Caco-2 (cell line): Measurements from ENCODE around the genes ASGR2, TNFSF13, CD68, DNAH2 and CHD3.

DNA sequence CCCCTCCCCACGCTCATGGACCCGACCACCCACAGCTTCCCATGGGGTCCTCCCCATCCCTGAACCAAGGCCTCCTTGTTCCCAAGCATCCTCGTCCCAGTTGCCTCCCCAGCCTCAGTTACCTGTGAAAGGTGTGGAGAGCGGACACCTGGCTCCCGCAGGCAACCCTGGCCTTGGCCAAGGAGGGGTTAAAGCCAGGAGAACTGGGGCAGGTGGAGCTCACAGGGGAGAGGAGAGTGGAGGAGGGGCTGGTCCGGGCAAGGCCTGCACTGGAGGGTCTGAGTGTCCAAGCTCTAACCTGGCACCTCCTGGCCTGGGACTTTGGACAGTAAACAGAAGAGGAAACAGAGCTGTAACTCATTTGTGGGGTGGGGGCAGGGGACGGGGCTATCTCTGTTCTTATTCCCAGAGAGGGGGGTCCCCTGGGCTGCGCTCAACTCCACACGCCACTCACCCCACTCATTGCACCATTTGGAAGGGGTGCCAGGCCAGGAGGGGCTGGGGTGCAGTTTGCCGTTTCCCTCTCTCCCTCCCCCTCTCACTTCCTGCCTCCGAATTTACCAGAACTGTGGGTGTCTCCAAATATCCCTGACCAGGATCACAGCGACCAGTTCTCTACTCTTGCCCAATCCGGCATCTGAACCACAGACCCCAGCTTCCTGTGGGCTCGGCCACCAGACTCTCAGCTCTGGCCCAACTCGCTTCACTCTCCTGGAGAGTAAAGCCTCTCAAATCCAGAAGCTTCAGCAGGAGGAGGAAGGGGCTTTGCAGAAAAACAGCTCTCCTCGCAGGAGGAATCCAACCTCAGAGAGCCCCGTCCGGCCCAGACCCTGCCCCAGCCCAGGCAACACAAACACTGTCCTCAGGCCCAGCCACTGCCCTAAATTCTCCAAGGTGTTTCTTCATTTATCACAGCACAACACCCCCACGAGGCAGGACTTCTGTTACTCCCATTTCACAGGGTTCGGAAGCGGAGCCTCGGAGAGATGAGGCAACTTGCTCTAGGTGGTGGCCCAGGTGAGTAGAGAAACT is at the start of gene ASGR2:
ASGR2 (minus strand) TSS at position 330 of the 1,032 bp plus-strand sequence.
- PRO-cap = no peak
- RRBS = no CpG with 5 or more reads among the region's 22 CpGs

GRCh38 chr17:7251854-7252170 is 203 bp upstream of the ELP5 start:
- PRO-cap = bidirectional peak, plus-strand start at chr17:7252313, minus-strand start at chr17:7251962
- RRBS = 5% methylated on average over 7 of the region's 23 CpGs

DNA sequence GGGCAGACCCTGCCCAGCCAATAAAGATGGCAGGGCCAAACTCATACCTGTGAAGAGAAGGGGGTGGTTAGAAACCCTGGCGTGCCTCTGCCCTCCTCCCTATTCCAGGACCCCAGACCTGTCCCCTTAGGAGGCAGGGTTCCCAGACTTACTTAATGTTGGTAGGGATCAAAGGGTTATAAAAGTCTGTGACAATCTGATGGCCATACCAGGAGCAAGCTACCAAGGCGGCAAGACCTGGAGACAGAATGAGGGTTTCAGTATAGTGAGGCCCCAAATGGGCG is 1.8 kb downstream of the CLDN7 start:
- PRO-cap = no peak
- RRBS = no CpG with 5 or more reads among the region's 3 CpGs

- PRO-cap = no peak
- RRBS = 3% methylated on average over 9 of the region's 27 CpGs
Observed at GRCh38 chr17:7261750-7262073, 566 bp downstream of the CLDN7 start.

GRCh38 chr17:7280071-7280416 is 1.5 kb upstream of the SLC2A4 start:
- PRO-cap = no peak
- RRBS = no CpG with 5 or more reads among the region's 8 CpGs

- PRO-cap = no peak
- RRBS = no CpG with 5 or more reads among the region's 11 CpGs
Observed at GRCh38 chr17:7437445-7437643, 2.0 kb upstream of the FGF11 start.

GRCh38 chr17:7445205-7445998 is 541 bp downstream of the CHRNB1 start:
- PRO-cap = no peak
- RRBS = no CpG with 5 or more reads among the region's 48 CpGs

GRCh38 chr17:7558592-7559756 is at the start of gene TNFSF13:
Gene TNFSF13, plus strand, starts transcription at chr17:7558750.
- PRO-cap = no peak
- RRBS = 87% methylated on average over 3 of the region's 24 CpGs

GRCh38 chr17:7560766-7561711 is 680 bp upstream of the SENP3 start:
- PRO-cap = bidirectional peak, plus-strand start at chr17:7561210, minus-strand start at chr17:7561114
- RRBS = 3% methylated on average over 5 of the region's 47 CpGs

DNA sequence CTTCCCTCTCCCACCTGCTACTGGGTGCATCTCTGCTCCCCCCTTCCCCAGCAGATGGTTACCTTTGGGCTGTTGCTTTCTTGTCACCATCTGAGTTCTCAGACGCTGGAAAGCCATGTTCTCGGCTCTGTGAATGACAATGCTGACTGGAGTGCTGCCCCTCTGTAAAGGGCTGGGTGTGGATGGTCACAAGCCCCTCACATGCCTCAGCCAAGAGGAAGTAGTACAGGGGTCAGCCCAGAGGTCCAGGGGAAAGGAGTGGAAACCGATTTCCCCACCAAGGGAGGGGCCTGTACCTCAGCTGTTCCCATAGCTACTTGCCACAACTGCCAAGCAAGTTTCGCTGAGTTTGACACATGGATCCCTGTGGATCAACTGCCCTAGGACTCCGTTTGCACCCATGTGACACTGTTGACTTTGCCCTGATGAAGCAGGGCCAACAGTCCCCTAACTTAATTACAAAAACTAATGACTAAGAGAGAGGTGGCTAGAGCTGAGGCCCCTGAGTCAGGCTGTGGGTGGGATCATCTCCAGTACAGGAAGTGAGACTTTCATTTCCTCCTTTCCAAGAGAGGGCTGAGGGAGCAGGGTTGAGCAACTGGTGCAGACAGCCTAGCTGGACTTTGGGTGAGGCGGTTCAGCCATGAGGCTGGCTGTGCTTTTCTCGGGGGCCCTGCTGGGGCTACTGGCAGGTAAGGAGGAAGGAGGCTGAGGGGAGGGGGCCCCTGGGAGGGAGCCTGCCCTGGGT is at the start of gene CD68:
CD68 (plus strand) TSS at position 604 of the 748 bp plus-strand sequence.
- PRO-cap = unidirectional peak, plus-strand start at position 606 of the sequence
- RRBS = no CpG with 5 or more reads among the region's 7 CpGs

DNA sequence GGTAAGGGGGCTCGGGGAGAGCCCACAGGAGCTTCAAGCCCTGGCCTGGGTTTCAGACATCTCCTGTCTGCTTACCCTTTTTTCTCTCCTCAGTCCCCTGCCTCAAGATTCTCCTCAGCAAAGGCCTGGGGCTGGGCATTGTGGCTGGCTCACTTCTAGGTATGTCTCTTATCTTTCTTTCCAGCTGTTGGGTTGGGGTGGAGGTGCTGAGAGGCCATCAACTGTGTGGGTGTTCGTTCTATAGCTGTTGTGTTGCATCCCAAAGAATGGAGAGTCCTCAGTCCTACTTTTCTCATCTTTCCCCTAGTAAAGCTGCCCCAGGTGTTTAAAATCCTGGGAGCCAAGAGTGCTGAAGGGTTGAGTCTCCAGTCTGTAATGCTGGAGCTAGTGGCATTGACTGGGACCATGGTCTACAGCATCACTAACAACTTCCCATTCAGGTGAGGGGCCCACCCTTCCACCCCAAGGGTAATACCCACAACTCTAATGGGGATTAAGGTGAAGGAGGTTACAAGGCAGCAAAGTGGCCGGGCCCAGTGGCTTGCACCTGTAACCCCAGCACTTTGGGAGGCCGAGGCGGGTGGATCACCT is 2.1 kb downstream of the MPDU1 start:
- PRO-cap = no peak
- RRBS = no CpG with 5 or more reads among the region's 5 CpGs

GRCh38 chr17:7587321-7588477 is 2.2 kb downstream of the SOX15 start:
- PRO-cap = no peak
- RRBS = no CpG with 5 or more reads among the region's 17 CpGs

GRCh38 chr17:7641748-7642132 is 9.0 kb upstream of the ATP1B2 start:
- PRO-cap = no peak
- RRBS = no CpG with 5 or more reads among the region's 11 CpGs

DNA sequence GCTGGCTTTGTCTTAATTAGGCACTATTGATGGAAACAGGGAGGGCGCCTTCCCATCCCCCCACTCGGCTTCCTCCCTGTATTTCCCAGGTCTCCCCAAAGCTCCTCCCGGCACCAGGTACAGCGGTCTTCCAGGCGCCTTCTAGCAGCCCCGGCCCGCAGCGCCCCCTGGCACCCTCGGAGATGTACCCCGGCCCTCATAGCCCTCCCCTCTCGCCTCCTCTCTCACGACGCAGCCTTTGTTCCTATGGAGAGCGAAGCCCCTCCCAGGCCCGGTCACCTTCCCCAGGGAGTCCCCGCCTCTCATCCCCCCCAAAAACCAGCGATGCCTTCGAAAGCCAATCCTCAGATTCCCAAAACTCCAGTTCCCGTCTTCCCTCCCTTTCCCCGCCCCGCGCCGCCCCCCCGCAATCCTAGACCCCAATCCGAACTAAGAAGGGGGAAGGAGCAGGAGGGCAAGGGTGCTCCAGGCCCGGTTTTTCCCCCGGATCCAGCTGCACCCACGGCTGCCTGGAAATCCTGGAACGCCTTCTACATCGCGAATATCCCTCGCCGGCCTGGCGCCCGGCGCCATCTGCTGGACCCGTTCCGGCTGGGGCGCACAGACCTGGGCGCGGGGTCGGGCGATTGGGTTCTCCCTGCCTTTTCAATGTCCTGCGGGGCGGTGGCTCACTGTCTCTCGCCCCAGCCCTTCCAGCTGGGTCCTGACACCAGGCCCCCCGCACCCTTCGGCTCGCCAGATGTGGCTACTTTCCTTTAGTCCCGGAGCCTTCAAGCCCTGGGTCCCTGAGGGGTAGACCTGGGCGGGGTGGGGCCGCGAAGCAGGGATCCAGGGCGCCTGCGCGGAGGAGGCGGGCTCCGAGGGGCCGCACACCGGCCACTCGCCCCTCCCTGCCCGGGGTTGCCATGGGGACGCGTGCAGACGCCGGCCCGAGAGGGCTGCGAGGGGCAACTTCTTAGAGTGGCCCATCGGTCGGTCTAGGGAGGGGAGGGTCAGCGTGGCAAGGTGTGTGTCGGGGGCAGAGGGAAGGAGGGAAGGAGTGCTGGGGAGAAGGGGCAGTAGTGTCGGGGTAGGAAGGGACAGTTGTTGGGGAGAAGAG is at the start of gene DNAH2:
DNAH2 (plus strand) TSS at position 918 of the 1,099 bp plus-strand sequence.
- PRO-cap = bidirectional peak, plus-strand start at position 572 of the sequence, minus-strand start at position 490 of the sequence
- RRBS = 8% methylated on average over 23 of the region's 73 CpGs

GRCh38 chr17:7767604-7768169 is 50.1 kb downstream of the DNAH2 start:
- PRO-cap = no peak
- RRBS = no CpG with 5 or more reads among the region's 23 CpGs

DNA sequence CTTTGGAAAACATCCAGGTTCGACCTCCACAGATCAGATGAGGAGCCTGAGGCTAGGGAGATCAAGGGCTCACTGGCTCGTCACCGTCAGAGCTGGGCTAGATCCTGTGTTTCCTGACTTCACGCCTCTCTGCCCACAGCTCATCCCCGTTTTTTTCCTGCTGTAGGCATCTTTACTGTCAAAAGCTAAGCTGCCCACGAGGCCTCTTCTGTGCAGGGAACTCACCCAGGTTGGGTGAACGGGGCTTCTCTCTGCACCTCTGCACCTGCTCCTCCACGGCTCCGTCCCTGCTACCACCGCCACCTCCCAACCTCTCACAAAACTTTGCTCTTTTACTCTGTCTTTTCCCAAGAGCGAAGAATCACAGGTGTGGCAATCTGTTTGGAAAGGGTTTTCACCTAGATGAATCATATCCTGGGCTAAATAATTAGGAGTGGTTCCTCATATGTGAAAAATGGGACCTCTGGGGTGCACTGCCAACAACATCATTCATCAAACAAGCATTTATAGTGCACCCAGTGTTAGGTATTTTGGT is 24.8 kb upstream of the KDM6B start:
- PRO-cap = no peak
- RRBS = no CpG with 5 or more reads among the region's 11 CpGs

GRCh38 chr17:7848774-7849832 is 5.8 kb upstream of the TMEM88 start:
- PRO-cap = no peak
- RRBS = 98% methylated on average over 10 of the region's 56 CpGs

DNA sequence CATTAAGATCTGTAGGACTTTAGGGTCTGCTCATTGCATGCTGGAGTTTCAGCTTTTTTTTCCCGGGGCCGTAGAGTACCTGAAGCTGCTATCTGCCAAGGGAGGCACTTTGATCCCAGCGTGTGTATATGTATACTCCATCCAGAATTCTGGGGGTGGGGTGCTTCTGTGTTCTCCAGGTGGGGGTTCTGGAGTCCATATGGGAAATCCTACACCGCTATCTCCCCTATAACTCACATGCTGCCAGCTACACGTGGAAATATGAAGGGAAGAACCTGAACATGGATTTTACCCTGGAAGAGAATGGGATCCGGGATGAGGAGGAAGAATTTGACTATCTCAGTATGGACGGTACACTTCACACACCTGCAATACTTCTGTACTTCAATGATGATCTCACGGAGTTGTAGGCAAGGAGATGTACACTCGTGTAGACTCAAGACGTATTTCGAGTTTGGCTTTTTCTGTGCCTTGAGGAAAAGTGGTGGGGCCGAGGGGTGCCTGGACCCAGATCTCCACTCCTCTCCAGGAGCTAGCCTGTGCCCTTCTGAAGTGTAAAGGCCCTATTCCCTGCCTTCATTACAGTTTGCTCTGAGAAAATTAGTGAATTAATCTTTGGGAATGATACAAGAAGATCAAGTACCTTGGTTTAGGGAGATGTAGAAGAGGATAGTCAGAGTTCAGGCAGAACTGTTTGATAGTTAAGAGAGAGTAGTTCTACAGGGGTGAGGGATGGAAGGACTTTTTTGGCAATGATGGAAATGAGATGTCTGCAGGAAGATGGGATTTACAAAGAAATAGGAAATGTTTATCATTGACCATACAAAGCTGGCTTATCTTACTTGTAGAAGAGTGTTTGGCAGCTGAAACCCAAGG is 1.6 kb downstream of the CYB5D1 start:
- PRO-cap = no peak
- RRBS = 100% methylated on average over 1 of the region's 12 CpGs

DNA sequence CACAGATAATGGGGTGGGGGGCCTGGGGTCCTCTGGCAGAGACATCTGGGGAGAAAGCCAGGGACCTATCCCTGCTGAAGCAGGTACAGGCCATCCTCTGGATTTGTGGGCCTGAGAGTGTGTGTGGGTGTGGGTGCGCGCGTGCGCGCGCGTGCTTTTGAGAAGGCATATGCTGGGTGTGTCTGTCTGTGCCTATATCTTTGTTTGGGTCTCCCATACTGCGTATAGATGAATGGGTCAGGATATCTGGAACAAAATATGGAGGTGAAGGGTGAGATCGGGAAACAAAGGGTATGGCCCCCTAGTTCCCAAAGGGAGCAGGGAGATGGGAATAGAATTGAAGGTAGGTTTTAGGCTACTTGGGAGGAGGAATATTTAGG is at the start of gene CHD3:
CHD3 (plus strand) TSS at position 195 of the 380 bp plus-strand sequence.
- PRO-cap = no peak
- RRBS = no CpG with 5 or more reads among the region's 9 CpGs

- PRO-cap = no peak
- RRBS = no CpG with 5 or more reads among the region's 17 CpGs
Observed at GRCh38 chr17:7890489-7891226, 2.1 kb downstream of the CHD3 start.